Placental epithelial cell (primary cell): ENCODE data around the genes PNLIPRP1 and SHTN1.

- CAGE, long polyA plus RNA, result no peak
Measured at GRCh38 chr10:114526137-114527493, 122.3 kb upstream of the AFAP1L2 start.

DNA sequence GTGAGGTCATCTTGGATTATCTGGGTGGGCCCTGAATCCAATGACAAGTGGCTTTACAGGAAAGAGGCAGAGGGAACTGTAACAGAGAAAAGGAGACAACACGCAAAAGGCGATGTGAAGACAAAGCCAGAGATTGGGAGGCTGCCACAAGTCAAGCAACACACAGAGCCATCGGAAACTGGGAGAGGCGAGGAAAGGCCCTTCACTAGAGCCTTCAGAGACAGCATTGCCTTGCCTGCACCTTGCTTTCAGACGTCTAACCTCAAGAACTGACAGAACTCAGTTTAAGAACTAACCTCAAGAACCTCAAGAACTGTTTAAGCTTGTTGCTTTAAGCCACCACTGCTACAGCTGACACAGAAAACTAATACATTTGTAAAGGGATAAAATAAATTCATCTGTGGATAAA, 117.1 kb downstream of the ABLIM1 start:
- CAGE, long polyA plus RNA, result no peak

GRCh38 chr10:114779689-114780171, 41.9 kb upstream of the FHIP2A start:
- CAGE, long polyA plus RNA, result no peak

DNA sequence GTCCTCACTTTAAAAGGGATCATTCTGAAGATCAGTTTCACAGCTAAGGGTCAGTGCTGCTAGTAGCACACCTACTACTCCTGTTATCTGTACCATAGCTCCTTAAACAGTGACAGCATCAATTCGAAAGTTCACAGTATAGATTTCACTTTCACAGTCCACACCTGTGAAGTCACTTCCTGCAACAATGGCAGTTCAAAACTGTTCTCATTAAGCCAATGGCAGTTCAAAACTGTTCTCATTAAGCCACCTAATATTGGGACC, 10.7 kb upstream of the FHIP2A start:
- CAGE, long polyA plus RNA, result no peak

DNA sequence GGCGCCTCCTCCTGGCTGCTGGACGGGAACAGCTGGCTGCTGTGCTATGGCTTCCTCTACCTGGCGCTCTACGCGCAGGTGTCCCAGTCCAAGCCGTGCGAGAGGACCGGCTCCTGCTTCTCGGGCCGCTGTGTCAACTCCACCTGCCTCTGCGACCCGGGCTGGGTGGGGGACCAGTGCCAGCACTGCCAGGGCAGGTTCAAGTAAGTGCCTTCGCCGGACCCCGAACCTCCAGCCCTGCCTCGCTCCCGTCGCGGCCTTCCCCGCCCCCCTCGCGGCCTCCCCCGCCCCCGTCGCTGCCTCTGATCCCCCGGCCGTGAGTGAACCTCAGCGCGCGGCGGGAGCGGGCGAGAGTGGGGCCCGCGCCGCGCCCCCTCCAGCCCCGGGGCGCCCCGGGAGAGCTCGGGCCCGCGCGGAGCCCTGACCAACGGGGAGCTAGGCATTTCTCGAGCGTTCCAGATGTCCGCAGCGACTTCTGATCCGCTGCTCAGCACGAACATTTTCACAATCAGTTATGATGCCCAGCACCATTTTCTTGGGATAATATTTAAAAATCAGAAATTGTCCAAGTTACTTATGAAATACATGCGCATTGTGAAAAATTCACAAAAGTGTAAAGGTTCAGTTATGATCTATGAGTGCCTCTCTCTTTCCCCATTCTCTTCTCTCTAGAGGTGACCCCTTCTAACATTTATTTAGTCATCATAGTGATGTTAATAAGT, 837 bp downstream of the ATRNL1 start:
- CAGE, long polyA plus RNA, result no peak

GRCh38 chr10:116071485-116072087, 201.4 kb downstream of the GFRA1 start:
- CAGE, long polyA plus RNA, result no peak

- CAGE, long polyA plus RNA, result no peak
Measured at GRCh38 chr10:116211587-116212103, 61.4 kb downstream of the GFRA1 start.

- CAGE, long polyA plus RNA, result no peak
Measured at GRCh38 chr10:116274045-116274377, 1.0 kb upstream of the GFRA1 start.

DNA sequence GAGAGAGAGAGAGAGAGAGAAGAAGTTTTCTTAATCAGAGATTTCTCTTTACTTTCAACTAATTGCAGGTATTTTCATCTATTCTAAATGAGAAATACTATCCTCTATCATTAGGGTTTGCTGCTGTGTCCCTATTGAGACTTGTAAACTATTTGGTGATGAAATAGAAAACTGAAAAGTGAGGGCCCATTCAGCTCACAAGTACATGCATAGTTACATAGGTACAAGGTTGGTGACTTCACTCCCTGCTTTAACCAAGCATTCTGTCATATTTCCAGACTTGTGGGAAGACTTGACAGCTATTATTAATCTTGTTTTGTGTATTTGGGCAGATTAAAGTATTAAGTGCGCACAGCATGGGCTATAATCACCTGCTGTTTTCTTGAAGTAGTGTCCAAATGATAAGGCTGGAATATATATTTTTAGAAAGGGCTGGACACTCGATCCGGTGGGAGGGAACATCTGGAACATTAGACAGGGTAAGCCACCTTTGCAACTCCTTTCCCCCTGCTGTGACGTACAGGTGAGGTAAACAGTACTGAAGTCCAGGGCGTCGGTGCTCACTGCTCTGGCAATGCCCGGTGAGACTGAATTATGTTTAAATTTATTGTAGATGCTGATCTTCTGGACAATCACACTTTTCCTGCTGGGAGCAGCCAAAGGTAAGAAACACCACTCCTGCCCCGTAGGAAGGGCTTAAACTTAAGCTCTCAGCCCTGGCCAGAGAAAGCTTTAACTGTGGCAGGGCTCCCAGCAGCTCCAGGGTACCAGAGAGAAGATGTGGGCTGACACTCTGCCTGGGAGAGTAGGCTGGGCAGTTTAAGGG, at the start of gene PNLIPRP1:
TSS of gene PNLIPRP1 (plus strand) at position 443 of the 826 bp plus-strand sequence.
- CAGE, long polyA plus RNA, result no peak

DNA sequence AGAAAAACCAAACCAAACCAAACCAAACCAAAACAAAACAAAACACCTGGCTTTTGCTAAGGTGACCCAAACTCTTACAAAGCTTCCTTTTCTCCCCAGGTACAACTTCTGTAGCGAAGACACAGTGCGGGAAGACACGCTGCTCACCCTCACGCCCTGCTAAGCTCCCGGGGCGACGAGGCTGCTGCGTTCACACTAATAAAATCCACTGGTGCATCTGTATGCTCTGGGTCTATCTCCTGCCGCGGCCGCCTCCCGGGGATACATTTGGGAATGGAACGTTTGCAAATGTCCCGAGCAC, 18.1 kb downstream of the PNLIPRP1 start:
- CAGE, long polyA plus RNA, result no peak

GRCh38 chr10:116741779-116742387, 483 bp downstream of the HSPA12A start:
- CAGE, long polyA plus RNA, result no peak

- CAGE, long polyA plus RNA, result no peak
Measured at GRCh38 chr10:116940303-116940923, 64.6 kb downstream of the SHTN1 start.

DNA sequence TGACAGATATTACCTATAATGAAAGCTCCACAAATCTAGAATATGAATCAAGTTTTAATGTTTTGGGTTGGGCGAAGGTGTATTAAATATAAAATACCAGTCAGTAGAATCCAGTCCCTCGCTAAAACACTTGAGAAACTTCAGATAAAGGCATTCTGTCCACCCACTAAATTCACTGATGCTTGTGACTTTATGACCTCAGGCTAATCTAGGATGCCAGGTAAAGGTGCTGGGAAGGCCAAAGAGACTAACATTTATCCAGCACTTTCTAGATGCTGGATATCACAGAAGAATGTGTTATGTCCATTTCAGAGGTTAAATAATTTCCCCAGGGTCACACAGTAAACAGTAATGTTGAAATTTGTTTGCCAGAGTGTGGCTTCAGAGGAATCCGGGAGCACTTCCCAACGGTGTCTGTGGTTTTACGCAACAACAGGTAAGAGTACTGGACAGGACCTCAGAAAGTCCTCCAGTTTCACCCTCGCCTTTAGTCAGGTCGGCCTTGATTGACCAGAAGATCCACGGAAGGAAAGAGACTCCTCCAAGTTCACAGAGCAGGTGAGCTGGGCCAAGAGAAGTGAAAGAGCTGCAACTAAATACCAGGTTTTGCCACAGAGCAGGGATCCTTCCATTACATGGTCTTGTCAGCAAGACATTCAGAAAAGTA, 1.7 kb downstream of the SHTN1 start:
- CAGE, long polyA plus RNA, result no peak

- CAGE, long polyA plus RNA, result no peak
Measured at GRCh38 chr10:117004969-117005513, at the start of gene SHTN1. Gene SHTN1 (minus strand): TSS chr10:117005187.

DNA sequence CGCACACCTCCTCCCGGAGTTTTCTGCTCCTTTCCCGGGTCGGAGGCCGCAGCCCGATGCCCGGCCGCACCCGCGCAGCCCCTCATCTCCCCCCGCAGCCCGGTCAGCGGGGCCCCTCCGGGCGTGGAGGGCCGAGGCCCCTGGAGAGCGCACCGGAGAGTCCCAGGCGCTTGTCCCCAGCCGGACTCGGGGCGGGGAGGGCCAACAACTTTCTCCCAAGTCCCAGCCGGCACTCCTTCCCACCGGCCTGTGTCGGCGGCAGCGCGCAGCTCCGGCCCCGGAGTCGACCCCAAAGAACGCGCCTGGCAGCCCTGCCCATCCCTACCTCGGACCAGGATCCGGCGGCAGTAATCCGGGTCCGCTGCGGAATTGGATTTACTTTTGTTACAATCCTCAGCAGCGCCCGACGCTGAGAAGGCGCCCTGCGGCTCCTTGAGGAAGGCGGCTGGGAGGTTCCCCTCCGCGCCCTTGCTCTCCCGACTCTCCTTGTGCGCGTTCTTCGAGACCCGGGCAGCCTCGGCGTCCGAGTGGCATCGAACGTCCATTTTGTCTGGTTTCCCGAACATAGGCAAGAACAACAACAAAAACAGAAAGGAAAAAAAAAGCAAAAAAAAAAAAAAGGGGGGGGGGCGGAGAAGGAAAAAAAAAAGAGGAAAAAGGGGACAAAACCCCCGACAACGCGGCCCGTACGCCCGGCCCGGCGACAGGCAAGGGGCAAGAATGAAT, 416 bp downstream of the VAX1 start:
- CAGE, long polyA plus RNA, result no peak

GRCh38 chr10:117167718-117167958, 29.6 kb upstream of the VAX1 start:
- CAGE, long polyA plus RNA, result no peak

DNA sequence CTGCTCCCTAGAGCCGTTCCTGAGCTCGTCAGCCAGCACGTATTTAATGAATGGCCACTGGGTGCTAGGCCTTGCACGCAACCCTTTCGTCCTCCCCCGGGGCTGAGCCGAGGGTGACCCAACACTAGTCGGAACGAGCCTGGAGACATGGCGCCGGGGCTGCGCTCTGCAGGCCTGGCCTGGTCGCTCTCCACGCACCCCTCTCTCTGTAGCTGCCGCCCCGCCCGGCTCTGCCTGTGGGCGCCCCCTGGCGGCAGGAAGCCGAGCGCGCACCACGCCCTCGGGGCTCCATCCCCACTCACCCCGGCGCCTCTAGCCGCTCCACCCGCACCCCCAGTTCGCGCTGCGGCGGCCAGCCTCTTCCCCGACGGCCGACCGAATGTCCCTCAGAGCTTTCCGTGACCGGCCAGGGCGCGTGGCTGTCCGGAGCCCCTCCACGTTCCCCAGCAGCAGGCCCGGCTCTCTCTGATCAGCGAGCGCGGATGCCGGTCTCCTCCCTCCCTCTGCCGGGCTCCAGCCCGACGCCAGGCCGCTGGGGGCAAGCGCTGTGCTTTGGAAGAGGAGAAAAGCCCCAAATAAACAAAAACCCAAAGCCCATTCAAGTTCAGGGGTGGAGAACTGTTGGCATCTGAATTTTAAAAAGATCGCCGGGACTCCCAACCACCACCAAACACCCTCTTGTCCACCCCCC, 29.1 kb upstream of the KCNK18 start:
- CAGE, long polyA plus RNA, result no peak

DNA sequence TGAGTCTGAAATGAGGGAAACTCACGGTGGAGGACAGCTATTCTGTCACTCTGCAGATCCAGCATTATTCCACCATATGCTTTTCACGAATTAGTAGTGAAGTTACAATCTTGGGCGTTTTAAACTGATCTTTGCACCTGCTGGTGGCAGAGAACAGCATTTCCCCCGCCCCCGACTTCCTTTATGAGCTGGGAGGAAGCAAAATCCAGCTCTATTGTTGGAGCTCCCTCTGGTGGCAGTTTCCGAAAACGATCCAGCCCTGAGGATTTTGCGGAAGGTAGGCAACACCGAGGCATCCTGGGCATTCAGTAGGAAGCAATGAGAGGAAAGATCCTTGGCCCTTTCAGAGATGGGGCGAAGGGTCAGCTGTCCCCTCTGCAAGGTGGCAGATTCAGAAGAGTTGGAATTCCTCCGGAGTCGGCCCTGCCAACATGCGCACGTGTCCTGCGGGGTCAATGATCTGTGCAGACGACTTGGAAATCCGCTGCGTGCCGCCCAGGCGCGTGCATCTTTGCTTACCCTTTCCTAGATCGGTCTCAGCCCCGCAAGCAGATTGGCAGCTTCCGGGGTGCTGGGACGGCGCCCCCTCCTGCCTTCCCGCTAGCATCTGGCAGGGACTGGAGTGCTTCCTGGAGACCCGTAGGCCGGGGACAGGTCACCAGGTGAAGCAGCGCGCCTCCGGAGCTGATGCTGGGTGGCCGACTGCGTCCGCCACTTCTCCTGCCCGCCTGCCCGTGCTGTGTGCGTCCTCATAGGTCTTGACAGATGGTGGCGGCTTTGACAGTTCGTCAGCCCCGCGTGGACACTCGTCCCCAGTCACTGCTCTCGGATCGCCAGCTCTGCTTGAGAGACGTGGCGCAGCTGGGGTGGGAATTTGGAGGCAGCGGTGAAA, 22.2 kb upstream of the KCNK18 start:
- CAGE, long polyA plus RNA, result no peak

DNA sequence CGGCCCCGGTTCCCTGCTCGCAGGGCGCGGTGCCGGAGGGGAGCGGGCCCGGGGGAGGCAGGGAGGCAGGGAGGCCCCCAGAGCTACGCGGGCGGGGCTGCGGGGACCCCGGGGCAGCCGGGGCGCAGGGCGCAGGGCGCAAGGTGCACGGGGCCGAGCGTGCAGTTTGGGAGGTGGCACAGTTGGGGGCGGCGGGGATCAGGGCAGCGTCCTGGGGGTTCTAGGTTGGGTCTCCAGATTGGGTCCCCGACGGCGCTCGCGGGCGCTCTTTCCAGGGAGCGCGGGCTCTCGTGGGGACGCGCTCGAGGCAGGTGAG, 271 bp downstream of the SLC18A2 start:
- CAGE, long polyA plus RNA, result no peak

DNA sequence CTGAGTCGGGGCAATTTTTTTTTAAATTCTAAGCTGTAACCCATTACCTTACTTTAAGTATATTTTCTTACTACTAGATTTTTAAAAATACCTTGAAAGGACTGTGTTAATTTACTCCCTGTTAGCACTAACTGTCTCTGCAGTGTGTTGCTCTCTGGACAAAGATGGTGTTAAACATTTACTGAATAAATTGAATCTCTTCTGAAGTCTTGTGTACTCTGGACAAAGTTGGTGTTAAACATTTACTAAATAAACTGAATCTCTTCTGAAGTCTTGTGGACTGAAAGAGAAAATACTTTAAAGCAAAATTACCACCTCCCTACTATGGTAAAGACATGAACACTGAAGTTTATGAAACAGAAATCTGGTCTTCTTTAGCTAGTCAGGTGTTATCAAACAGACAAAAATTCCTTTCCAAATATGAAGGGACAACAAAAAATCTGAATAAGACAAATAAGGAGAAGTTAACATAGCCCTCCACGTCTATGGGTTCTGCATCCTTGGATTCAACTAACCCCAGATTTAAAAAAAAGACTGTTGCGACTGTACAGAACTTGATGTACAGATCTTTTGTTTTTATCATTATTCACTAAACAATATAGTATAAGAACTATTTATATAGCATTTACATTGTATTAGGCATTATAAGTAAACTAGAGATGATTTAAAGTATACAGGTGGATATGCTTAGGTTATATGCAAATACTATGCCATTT, 13.8 kb downstream of the PDZD8 start:
- CAGE, long polyA plus RNA, result no peak